Colonic mucosa (tissue), 1 donor: ENCODE data around the gene GOLGA6B.

- PRO-cap: no peak
Observed at GRCh38 chr15:71747353-71747977, 62.9 kb upstream of the NR2E3 start.

GRCh38 chr15:72082070-72082735 is 35.7 kb downstream of the MYO9A start:
- PRO-cap: no peak

- PRO-cap: no peak
Observed at GRCh38 chr15:72495531-72496076, 21.5 kb downstream of the ARIH1 start.

GRCh38 chr15:72526963-72527724 is 53.0 kb downstream of the ARIH1 start:
- PRO-cap: no peak

GRCh38 chr15:72577125-72577924 is 77.2 kb upstream of the GOLGA6B start:
- PRO-cap: no peak

DNA sequence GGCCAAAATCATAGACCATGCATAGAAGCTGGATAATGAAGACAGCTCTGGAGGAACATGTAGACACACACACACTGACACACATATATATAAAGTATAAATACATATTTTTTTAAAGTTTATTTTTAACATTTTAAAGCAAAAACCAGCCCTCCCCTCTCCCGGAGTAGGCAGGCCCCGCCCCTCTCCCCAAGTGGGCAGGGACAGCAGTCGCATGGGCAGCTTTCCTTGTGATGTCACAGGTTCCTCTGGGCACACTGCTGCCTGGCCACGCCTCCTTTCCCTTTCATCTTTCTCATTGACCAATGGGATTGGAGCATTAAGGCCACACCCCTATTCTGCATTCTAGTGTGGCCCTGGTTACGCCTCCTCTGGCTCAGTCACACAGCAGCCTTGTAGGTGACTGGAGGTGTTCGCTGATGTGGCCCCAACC is at the start of gene GOLGA6B:
TSS of gene GOLGA6B (plus strand) at position 379 of the 433 bp plus-strand sequence.
- PRO-cap: no peak

DNA sequence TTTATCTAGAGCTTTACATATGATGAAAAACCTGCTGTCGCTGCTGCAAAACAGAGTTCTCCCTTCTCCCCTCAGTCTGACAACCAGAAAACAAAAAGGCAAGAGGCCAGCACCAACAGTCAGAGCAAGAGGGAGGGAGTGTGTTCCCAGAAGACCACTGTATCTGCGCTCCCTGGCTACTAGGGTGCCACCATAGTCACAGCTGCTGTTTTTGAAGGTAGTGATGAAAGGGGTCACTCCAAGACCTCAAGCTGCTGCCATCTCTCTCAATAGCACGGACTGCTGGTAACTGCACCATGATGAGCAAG is 33.0 kb upstream of the NEO1 start:
- PRO-cap: unidirectional peak, plus-strand start at position 195 of the sequence

GRCh38 chr15:73053595-73054056 is 1.4 kb downstream of the NEO1 start:
- PRO-cap: unidirectional peak, minus-strand start at chr15:73053676

DNA sequence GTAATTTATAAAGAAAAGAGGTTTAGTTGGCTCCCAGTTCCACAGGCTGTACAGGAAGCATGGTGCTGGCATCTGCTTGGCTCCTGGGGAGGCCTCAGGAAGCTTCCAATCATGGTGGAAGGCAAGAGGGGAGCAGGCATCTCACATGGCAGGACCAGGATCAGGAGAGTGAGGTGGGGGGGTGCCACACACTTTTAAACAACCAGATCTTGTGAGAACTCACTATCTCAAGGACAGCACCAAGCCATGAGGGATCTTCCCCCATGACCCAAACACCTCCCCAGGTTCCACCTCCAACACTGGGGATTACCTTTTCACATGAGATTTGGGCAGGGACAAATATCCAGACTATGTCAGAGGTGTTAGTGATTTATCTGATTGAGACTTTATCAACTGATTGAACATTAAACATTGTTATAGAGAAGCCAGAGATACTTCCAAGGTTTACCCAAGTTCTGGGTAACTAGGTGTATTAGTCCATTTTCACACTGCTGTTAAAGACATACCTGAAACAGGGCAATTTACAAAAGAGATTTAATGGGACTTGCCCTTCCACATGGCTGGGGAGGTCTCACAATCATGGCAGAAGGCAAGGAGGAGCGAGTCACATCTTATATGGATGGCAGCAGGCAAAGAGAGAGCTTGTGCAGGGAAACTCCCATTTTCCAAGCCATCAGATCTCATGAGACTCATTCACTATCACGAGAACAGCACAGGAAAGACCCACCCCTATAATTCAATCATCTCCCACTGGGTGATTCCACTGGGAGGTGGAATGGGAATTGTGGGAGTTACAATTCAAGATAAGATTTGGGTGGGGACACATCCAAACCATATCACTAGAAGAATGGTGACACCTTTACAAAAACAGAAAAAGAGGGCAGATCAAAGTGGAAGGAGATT is 129.4 kb downstream of the NEO1 start:
- PRO-cap: no peak

- PRO-cap: no peak
Observed at GRCh38 chr15:73288095-73288728, 80.5 kb downstream of the HCN4 start.

GRCh38 chr15:73374777-73375256 is 6.1 kb upstream of the HCN4 start:
- PRO-cap: no peak

DNA sequence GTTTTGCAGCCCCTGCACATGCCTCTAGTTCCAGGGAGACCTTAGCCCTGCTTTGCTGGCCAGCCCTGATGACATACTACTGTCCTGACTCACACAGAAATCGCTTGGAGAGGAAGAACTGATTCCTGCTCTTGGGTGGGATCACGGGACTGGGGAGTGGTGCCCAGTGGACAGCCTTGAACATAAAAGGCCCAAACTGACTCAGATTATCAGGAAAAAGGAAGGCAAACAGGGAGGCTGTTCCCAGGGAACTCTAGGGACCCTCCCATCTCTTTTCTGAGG is 5.0 kb downstream of the CD276 start:
- PRO-cap: unidirectional peak, plus-strand start at position 212 of the sequence

DNA sequence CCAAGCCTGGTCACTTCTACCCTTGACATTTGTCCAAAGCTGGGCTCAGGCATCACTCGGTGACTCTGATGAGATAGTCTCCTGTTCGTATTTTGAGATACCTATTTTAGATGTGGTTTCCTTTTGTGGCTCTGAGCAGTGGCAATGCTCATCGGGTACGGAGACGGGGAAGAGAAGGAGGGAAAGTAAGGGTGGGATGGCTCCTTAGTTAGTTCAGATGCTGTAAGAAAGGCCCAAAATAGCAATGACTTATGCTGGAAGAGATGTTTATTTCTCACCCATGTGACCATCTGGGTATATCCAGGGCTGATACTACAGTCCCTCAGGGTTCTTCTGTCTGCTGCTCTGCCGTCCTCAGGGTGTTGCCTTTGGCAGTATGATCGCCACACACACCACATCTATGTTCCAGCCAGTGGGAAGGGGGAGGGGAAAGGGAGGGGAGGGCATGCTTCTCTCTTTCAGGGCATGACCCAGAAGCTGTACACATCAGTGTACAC is 10.1 kb downstream of the CD276 start:
- PRO-cap: unidirectional peak, plus-strand start at position 325 of the sequence

DNA sequence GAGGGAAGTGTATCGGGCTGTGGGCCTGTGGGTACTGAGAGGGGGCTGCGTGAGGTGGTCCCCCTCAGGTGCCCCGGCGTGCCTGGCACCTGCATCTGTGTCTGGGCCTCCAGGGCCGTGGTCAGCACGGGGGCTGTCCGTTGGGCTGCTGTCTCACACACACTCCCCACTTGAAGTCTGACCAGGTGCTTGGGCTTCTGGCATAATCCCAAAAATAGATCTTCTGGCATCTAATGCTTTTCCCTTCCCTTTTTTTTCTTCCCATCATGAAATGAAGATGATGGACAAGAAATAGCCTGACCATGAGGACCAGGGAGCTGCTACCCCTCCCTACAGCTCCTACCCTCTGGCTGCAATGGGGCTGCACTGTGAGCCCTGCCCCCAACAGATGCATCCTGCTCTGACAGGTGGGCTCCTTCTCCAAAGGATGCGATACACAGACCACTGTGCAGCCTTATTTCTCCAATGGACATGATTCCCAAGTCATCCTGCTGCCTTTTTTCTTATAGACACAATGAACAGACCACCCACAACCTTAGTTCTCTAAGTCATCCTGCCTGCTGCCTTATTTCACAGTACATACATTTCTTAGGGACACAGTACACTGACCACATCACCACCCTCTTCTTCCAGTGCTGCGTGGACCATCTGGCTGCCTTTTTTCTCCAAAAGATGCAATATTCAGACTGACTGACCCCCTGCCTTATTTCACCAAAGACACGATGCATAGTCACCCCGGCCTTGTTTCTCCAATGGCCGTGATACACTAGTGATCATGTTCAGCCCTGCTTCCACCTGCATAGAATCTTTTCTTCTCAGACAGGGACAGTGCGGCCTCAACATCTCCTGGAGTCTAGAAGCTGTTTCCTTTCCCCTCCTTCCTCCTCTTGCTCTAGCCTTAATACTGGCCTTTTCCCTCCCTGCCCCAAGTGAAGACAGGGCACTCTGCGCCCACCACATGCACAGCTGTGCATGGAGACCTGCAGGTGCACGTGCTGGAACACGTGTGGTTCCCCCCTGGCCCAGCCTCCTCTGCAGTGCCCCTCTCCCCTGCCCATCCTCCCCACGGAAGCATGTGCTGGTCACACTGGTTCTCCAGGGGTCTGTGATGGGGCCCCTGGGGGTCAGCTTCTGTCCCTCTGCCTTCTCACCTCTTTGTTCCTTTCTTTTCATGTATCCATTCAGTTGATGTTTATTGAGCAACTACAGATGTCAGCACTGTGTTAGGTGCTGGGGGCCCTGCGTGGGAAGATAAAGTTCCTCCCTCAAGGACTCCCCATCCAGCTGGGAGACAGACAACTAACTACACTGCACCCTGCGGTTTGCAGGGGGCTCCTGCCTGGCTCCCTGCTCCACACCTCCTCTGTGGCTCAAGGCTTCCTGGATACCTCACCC is 29.0 kb downstream of the CD276 start:
- PRO-cap: no peak

GRCh38 chr15:73922417-73923131 is 3.7 kb upstream of the LOXL1 start:
- PRO-cap: no peak

DNA sequence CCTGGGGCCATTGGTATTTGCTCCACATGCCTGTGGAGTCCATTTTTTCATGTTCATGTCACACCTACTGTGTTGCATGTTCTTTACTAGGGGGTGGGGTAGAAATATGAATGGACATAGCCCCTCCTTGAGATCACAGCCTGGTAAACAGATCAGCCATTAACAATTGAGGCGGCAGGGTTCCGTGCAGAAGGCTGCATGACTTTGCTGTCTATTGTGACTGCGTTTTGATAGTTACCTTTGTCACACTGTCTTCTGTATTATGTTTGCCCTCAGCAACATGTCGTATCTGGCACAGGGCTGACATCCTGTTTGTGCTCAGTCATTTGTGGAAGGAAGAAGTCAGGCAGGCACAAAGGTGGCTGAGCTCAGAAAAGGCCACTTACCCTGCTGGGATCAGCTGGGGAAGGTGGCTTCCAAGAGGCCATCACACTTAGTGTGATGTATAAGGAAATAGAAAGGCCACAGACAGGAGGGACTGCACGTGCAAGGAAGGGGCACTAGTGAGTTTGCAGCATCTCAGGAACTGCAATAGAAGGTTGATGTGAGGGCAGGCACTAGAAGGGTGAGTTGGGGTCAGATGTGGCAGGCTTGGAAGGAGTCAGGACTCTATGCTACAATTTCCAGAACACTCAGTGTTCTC is 13.3 kb downstream of the PML start:
- PRO-cap: no peak

DNA sequence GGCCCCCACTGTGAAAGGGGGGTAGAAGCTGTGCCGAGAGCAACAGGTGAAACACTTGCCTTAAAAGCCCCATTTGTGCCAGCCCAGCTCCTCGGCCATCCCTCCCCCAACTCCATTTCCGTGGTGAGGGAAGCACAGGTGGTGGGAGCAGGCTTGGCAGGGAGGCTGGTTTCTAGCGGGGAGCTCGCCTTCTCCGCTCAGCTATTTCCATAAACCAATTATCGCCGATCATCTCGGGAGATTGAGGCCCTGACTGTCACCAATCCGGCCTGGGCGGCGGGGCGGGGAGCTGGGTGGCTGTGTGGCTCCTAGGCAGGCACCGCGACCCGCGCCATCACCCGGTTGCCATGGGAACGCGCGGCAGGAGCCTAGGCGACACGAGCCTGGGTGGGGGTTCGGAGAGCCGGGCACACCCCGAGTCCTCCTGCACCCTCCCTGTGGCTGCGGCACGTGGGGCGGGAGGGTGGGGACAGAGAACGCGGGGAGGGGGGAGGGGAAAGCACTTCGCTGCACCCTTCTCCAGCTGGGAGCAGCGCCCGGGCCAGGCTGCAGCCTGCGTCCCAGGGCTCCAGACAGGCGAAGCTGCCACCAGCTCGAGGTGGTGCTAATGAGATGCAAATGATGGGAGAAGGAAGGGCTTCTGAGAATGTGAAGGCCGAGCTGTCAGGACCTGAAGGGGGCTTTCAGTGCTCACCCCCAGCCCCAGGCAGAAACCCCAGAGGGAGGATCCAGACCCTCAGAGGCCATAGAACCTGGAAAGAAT is 9.3 kb downstream of the CCDC33 start:
- PRO-cap: no peak

GRCh38 chr15:74373361-74374084 is 6.1 kb upstream of the CYP11A1 start:
- PRO-cap: no peak

- PRO-cap: no peak
Observed at GRCh38 chr15:74545719-74546700, 5.0 kb downstream of the ARID3B start.

GRCh38 chr15:74614240-74614541 is 1.4 kb upstream of the CLK3 start:
- PRO-cap: no peak